Transverse colon (tissue), 4 donors: ENCODE data around the gene IL2RA.

GRCh38 chr10:5449783-5450509 lies 37.6 kb downstream of the NET1 start:
- PRO-cap = no peak
- RAMPAGE, long total RNA, 4 experiments = no peak in any of the 4 experiments

- PRO-cap = no peak
- RAMPAGE, long total RNA, 4 experiments = no peak in any of the 4 experiments
These were observed 12.1 kb downstream of the ASB13 start for GRCh38 chr10:5654270-5654746.

DNA sequence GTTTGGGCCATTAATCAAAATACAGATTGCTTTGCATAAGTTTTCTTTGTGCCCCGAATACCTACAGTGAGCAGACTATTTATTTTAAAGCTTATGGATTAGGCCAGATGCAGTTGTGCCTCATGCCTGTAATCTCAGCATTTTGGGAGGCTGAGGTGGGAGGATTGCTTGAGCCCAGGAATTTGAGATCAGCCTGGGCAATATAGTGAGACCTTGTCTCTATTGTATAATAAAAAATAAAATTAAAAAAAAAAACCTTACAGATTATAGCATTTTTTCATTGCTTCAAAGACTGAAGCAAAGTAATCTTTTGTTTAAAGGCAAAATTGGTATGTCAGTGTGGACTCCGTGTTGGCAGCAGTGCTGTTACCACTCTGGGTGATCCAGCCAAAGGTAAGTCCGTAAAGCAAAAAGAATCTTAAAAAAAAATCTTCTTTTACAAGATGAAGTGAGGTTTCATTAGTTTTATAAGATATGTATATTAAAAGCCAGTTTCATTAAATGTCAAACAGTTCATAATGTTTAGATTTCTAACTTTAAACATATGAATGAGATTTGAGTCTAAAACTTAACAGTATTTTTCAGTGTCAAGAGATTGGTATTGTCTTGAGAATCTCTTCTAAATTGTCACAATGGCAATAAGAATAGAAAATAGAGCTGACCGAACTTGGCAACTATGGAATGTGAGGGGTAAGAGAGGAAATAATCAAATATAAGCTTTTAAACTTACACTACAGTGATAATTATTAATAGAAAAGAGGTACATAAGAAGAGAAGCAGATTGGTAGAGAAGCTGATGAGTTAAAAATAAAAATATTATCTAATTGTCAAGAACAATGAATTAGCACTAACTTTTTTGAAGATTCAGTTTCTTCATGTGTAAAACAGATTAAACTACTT lies 29.4 kb downstream of the TASOR2 start:
- PRO-cap = no peak
- RAMPAGE, long total RNA, 4 experiments = no peak in any of the 4 experiments

DNA sequence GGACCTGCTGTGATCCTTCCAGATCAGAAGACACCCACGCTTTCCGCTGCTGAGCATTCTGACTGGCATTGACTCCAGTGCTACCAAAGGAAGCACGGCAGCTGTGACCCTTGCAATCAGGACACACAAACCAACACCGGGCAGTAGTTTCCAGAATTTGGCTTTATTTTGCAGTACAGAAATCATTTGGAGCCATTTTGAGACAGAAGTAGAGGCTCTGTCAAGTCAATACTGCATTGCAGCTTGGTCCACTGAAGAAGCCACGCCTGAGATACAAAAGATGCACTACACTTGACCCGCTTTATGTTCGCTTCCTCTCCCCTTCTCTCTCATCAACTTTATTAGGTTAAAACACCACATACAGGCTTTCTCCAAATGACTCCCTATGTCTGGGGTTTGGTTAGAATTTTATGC lies 48.1 kb downstream of the GDI2 start:
- PRO-cap = no peak
- RAMPAGE, long total RNA, 4 experiments = no peak in any of the 4 experiments

DNA sequence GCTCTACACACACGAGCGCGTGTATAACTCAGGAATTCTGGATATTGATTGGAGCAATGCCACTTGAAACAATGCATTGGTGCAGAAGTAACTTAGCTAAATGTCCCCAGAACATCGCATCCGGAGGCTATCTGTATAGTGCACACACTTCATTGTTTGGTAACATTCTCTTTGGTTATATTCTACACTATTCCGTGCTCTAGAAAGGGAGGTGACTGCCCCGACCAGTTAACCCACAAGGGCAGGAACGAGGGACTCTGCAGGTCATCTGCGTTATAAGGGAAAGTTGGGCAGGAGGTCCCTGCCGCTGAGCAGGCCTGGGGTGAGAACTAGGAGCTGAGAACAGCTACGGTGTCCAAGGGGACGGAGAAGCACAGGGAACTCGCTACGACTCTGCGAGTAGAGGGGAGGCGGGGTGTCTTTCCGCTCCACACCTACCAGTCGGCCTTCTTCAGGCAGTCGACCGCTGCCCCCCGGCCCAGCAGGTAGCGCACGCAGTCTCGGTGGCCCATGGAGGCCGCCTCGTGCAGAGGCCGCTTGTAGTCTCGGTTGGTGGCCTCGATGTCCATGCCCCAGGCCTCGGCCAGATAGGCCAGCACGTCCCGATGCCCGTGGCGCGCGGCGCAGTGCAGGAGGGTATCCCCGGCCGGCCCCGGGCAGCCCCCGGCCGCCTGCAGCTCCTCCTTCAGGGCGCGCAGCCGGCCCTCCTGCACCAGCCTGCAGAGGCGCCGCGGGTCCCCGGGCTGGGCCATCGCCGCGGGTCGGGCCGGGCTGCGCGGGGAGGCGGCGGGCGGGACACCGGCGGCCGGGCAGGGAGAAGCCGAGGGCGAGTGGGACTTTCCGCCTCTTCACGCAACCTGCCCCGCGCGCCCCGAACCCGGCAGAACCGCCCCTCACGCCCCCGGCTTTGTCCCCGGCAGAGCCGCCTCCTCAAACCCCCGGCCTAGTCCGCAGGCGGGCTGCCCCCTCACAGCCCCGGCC lies 800 bp downstream of the ANKRD16 start:
- PRO-cap = bidirectional peak, plus-strand start at position 458 of the sequence, minus-strand start at position 439 of the sequence
- RAMPAGE, long total RNA, 4 experiments = no peak in any of the 4 experiments

- PRO-cap = bidirectional peak, plus-strand start at chr10:5944663, minus-strand start at chr10:5944485; unidirectional peak, plus-strand start at chr10:5944929
- RAMPAGE, long total RNA, 4 experiments = no peak in any of the 4 experiments
These were observed 32.9 kb downstream of the IL15RA start for GRCh38 chr10:5944142-5945211.

DNA sequence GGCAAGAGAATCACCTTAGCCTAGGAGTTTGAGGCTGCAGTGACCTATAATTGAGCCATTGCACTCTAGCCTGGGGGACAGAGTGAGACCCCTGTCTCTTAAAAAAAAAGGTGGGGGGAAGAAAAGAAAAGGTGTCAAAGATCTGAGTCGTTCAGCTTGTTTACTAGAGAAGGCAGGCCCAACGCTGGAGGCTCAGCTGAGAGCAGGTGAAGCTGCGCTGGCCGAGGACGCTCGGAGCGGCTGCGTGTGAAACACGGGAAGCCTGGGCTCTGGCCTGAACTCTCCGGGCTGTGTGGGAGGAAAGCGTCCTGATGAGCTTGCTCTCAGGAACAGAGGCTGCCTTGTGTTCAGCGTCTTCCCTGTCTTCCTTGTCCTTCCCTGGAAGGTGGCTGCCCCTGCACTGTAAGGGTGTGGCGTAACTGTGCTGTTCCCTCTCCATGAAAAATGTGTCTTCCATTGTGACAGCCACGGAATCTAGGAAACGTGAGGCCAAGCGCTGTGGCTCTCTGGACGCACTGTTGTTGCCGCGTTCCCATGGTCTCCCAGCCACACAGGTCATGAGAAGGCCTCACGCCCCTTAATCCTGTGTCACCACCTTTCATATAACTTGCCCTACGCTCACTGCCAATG lies 15.9 kb downstream of the IL15RA start:
- PRO-cap = no peak
- RAMPAGE, long total RNA, 4 experiments = no peak in any of the 4 experiments

DNA sequence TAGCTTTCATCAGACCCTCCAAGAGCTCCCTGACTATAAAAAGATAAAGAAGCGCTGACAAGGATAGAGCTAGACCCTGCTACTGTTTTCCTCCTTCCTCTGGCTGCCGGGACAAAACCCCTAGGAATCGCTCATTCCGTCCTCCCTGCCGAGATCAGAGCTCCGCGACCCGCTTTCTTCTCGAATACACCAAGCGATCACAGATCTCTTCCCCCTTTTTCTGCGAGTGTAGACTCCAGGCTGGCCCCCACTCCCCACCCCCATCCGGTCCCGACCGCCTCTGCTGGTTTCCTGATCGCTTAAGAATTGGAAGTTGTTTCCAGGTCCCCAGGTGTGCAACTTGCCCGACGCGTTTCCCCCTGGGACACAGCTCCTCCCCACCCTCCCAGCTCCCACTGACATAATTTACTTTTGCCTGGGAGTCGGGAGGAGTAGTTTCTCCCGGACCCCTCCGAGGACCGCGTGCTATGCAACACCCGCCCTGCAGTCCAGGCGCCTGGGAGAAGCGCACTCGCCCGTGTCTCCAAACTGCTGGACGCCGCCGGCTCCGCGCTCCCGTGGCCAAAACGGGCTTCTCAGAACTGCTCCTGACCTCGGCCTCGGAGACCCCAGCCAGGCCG lies 693 bp downstream of the IL15RA start:
- PRO-cap = bidirectional peak, plus-strand start at position 486 of the sequence, minus-strand start at position 301 of the sequence
- RAMPAGE, long total RNA, 4 experiments = no peak in any of the 4 experiments

DNA sequence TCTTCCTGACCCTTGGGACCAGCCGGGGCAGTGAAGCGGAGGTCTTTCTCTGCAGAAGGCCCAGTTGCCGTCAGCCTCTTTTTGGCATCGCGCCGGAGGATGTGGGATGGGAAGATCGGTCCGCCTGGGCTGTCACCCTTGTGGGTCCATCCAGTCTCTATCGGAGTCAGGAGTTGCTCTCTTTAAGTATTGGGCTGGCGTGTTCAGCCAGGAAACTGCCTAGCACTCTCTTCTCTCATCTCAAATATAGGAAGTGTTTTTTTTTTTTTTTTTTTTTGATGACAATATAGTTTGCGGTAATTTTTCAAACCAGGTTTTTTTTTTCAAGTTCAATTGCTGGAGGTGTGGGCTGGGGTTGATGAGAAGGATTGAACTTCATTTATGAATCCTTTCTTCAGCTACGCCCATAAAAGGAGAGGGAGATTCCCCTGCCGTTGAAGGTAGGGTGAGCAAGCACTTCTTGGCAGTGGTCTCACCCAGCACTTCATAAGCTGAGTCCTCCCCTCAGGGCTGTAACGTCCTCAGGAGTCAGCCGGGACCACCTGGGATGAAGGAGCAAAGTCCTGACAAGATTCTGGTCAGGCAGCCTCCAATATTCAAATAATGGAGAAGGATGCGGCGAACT lies at the start of gene IL2RA:
TSS of gene IL2RA (minus strand) at position 217 of the 625 bp plus-strand sequence.
- PRO-cap = unidirectional peak, minus-strand start at position 159 of the sequence; unidirectional peak, minus-strand start at position 217 of the sequence
- RAMPAGE, long total RNA, 4 experiments = start-site peak on the minus strand in 2 of 4 experiments, centred at positions 188 to 219 of the sequence, 13 to 23 reads per replicate

- PRO-cap = no peak
- RAMPAGE, long total RNA, 4 experiments = no peak in any of the 4 experiments
These were observed 432 bp upstream of the RBM17 start for GRCh38 chr10:6088307-6088897.

DNA sequence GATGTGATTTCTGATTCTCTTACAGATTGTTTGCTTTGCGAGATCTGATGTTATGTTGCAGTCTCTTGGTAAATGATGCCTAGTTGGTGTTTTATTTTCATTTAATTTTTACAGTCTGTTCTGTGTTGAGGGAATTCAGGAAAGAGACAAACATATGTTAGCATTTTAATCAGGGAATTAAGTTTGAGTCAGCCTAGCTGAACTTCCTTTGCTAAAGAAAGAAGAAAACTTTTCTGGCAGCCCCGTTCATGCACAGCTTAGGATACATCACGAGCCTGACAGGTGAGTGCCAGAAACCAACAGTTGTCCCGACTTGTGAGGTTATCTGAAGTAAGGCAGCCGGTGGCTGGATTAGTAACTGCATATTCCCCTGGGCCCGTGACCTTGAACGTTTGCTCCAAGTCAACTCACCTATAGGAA lies 24.0 kb downstream of the RBM17 start:
- PRO-cap = no peak
- RAMPAGE, long total RNA, 4 experiments = start-site peak on the plus strand in 2 of 4 experiments, centred at positions 109 to 235 of the sequence, 5 to 13 reads per replicate

DNA sequence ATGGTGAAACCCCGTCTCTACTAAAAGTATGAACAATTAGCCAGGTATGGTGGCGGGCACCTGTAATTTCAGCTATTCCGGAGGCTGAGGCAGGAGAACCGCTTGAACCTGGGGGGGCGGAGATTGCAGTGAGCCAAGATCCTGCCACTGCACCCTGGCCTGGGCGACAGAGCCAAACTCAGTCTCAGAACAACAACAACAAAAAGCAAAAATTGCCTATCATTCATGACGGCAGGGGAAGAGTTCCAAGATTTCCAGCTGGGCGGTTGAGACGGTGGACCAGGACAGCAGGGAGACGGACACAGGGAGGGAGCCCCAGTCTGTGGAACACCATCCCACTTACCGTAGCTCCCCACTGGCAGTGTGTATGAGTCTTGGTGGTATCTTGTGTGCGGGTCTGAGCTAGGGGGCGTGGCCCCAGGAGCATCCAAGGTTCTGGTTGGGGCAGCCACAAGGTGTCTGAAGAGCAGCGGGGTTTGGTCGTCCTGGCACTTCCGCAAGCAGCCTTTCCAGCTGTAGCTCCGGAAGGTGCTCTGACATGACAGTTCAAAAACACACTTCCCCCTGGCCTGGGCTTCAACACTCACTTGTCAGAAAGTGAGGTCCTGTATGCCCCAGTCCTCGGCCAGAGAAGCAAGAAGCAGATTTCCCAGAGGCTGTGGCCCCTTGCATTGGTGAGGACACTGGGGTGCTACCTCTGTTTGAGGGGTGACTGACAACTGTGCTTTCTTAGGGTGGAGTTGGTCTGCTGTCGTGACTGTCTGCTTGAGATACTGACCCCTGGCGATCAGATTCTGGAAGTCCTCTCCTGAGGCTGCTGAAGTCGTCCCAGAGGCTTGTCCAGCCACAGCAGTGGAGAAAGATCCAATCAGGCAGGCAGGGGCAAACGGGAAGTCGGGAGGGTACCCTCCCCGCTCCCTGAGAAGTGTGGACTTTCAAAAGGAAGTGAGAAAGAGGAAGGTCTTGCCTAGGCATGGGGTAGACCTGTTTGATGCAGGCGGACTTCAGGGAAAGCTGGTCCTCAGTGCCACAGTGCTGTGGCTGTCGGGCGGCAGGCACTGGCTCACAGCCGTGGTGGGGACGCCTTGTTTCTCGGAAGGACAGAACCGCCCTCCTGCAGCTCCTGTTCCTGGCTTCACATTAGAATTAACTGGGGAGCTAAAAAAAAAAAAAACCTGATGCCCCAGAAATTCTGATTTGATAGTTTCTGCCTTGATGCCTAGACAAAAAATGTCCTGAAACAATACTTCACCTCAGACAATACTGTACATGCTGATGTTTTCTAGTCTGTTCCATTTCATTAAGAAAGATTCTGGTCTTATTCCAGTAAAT lies 51.5 kb upstream of the PFKFB3 start:
- PRO-cap = bidirectional peak, plus-strand start at position 1,032 of the sequence, minus-strand start at position 796 of the sequence
- RAMPAGE, long total RNA, 4 experiments = no peak in any of the 4 experiments

GRCh38 chr10:6164740-6165135 lies 38.0 kb upstream of the PFKFB3 start:
- PRO-cap = no peak
- RAMPAGE, long total RNA, 4 experiments = no peak in any of the 4 experiments

GRCh38 chr10:6167707-6168909 lies 34.6 kb upstream of the PFKFB3 start:
- PRO-cap = no peak
- RAMPAGE, long total RNA, 4 experiments = no peak in any of the 4 experiments

DNA sequence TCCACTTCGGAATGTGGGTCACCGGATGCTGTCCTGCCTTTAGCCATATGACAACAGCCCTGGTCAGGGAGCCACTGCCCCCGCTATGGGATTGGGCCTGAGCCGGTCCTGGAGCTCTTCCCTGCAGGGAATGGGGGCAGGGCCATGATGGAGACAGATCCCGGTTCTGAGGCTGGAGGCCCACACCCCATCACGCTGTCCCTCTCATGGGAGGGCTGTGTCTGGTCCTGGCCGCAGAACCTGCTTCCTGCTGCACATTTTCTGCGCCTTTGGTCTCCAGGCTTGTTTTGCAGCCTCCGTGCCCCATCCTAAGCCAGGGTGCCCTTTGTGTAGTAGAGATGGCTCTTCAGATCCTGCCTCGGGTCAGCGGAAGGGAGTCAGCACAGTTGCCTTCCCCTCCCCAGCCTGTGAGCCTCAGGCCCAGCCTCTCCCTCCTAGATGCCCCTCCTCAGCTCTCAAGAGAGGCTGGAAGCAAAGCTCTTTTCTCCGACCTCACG lies 22.7 kb downstream of the PFKFB3 start:
- PRO-cap = no peak
- RAMPAGE, long total RNA, 4 experiments = no peak in any of the 4 experiments

- PRO-cap = no peak
- RAMPAGE, long total RNA, 4 experiments = no peak in any of the 4 experiments
These were observed 33.9 kb downstream of the PFKFB3 start for GRCh38 chr10:6236597-6237147.

- PRO-cap = no peak
- RAMPAGE, long total RNA, 4 experiments = no peak in any of the 4 experiments
These were observed 151.6 kb downstream of the PFKFB3 start for GRCh38 chr10:6354095-6354868.

DNA sequence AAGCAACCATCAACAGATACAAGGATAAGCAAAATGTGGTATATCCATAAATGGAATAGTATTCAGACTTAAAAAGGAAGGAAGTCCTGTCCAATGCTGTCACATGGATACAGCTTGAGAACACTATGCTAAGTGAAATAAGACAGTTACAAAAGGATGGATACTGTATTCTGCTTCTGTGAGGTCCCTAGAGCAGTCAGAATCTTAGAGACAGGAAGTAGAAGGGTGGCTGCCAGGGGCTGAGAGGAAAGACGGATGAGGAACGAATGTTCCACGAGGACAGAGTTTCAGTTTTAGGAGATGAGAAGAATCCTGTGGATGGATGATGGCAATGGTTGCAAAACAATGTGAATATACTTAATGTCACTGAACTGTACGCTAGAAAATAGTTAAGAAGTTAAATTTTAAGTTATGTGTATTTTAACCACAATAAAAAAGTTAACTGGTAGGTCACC lies 3.8 kb downstream of the PRKCQ start:
- PRO-cap = no peak
- RAMPAGE, long total RNA, 4 experiments = no peak in any of the 4 experiments

DNA sequence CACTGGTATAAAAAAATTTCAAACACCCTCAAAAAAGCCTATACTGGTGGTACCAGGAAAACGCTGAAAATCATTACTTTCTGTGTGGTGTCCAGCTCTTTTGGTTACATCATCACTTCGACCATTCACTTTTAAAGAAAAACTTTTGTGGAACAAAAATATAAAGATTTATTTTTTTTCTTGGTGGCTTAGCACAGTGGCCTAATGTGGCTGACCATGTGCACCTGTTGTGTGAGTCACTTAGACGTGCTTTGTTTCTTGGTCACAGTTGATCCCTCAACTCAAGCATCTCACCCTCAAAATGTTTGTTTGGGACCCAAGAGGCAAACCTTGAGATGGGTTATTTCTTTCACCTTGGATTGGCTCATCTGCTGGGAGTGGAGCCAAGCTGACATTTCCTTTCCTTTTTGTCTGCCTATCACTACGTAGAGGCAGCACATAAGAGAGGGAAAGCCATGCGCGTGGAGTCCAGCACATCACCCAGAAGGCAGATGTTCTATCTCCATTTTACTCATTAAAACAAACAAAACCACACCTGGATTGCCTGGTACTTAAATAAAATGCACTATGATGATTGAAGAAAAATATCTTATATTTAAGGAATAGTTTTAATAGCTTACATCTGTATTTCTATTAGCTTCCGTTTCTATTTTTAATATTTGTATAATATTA lies 6.4 kb upstream of the PRKCQ start:
- PRO-cap = no peak
- RAMPAGE, long total RNA, 4 experiments = no peak in any of the 4 experiments

DNA sequence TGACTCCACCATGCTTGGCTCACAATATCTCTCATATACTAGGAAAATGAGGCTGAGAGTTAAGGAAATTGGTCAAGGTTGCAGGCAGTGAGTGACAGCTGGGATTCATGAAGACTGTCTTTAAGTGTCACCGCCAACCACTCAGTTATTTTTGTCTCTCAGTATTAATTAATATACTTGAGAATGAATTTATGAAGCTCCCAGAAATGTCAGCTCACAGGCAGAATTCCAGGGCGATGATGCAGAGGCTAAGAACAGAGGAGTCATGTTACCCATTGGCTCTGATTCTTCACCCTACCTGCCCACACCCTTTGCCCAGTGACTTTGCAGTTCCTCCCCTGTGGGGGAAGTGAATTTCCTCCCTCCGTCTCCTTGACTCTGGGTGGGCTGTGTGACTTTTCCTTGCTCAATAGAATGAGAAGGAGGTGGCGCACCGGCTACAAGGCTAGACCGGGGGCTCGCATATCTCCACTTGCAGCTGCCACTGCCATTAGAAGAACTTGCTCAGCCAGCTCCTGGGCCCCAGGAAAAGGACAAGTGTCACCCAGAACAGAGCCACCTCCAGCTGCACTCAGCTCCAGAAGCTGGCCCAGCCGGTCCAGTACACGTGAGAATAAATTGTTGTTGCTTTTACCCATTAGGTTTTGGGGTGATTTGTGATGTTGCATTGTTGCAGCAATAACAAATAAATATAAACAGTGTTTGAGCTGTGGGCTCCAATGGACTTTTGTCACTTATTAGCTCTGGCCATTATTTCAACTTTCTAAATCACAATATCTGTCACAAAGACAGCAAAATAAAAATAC lies 157.1 kb upstream of the PRKCQ start:
- PRO-cap = no peak
- RAMPAGE, long total RNA, 4 experiments = no peak in any of the 4 experiments